A375 (cell line): ENCODE measurements around a stretch of chr13.

DNA sequence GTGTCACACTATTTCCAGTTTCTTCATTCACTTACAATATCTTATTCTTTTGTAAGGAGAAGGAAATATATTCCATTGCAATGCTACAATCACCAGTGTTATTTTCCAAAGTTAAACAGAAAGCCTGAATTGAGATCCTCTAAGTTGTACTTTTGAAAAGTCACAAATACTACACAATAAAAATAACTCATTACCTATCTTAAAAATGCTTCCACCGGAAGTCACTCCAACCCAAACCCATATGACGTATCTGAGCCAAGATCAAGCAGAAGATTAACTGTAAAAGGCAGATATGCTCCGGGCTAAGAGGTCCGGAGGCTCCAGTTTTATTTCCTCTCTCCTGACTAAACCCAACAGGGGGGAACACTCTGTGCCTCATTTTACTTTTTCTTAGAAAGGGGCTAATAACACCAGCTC, 970 bp downstream of the RAB20 start:
- RAMPAGE, long total RNA, result no peak

DNA sequence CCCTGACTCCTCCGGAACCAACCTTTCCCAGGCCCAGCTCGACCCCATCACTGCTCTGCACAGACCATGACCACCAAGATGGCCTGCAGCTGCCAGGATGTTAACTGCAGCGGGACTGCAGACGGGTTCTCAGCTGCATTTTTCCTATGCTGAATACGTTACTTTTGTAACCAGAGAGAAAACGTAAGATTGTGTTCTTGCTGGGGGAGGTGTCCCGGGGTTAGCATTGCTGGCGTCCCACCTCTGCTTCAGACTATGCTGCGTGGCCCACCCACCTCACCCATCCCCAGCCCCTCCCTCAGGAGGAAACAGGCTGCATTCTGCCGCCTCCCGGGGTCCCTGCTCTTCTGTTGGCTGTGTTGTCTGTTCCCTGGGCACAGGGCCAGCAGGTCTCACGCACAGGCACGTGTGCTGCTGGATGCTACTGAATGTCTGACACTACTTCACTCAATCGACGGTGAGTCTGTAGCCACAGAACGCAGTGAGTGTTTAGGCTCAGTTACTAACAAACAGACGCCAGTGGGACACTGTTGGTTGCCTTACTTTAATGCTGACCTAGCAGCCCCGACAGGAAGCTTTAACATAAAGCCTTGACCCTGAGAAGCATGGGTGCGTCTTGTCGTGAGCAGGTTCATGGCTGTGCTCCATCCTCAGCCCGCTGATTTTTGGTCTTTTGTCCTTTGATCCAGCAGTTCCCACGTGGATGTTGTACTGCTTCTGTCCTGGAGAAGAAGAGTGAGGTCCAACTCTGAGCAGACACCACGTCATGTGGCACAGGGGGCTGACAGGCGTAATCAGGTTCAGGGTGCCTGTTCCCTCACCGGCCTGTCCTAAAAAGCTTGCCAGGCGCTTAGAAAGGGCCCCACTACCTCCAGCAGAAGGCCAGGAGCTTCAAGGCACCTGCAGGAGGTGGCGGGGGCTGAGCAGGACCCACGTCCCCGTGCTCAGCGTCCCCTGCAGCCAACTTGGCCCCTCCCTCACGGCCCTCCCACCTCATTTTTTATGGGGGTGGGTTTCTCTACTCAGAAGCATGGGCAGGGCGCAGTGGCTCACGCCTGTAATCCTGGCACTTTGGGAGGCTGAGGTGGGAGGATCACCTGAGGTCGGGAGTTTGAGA, 25.9 kb downstream of the NAXD start:
- RAMPAGE, long total RNA, result no peak

GRCh38 chr13:110642151-110643150, 27.1 kb downstream of the NAXD start:
- RAMPAGE, long total RNA, result no peak

- RAMPAGE, long total RNA, result no peak
Measured at GRCh38 chr13:110886928-110887266, 28.0 kb downstream of the ANKRD10 start.

DNA sequence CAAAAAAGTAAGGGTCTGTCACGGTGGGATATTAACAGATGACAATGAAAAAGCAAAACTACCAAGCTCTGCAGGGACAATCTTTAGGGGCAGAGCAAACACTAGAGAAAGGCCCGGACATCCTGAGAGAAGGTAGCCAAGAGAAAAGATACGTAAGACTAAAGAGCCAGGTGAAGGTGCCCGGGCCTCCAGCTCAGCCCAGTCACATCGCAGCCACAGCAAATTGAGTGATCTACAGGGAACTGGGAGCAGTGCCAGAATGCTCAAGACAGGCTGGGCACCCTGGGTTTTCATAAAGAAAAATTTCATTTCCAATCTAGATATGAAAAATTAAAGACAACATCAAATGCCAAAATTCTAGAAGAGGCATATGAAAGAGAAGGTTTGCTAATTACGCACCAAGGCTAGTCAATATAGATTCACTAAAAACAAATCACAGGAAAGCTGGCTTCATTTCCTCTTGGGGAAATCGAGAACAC, 6.9 kb downstream of the ANKRD10 start:
- RAMPAGE, long total RNA, result no peak

- RAMPAGE, long total RNA, result no peak
Measured at GRCh38 chr13:110915083-110915966, 456 bp upstream of the ANKRD10 start.

- RAMPAGE, long total RNA, result no peak
Measured at GRCh38 chr13:110965564-110965947, 50.7 kb upstream of the ANKRD10 start.

- RAMPAGE, long total RNA, result no peak
Measured at GRCh38 chr13:111046439-111047296, 68.4 kb upstream of the ARHGEF7 start.

DNA sequence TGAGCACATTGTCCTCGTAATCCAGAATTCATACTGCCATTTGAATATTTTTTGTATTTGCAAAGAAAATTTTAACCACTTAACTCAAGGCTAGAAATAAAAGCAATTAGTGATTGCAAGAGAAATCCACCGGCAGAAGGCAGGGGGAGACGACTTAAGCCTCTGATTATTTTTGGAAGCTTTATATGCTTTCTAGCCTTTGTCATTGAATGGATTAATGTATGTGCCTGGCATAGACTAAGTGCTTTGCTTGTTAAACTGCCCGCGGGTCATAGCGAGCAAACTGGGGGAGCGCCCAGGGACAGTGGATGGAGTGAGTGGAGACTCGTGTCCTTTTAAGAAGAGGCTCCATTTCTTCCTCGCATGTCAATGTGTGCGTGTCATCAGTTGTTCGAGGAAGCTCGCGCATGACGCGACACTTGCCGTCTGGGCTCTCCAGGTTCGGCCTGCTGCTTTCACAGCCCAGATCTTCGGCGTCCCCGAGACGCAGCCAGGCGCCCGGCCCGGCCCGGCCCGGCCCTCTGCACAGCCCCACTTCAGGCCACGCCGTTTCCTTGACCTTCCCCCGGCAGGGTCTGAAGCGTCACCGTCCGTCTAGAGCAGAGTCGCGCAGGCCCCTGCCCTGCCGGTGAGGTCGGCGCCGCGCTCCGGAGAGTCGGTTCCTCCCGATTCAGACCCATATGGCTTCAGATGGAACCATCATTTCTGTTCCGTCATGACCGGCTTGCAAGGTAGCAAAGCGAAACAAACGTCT, 791 bp upstream of the ARHGEF7 start:
- RAMPAGE, long total RNA, result no peak

DNA sequence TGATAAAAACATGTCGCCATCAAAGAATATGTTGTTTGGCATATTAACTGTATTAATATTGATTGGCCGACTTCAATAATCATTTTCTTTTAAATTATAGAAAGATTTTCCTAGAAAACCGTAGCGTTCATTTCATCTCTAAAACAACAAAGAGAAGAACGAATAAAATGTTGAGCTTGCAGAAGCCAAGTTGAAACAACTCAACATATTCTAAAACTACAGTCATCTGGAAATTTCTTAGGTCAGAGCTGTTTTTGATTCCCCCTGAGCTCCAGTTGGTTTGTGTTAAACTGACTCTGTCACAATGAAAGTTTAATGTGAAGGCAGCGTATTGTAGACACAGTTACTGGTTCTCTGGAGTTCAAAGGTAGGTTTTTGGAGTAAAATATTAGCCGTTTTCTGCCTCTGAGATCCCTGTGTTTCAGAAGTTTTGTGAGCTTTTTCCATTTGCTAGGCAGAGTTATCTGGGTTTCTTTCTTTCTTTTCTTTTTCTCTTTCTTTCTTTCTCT, 2.1 kb downstream of the ARHGEF7 start:
- RAMPAGE, long total RNA, result no peak

- RAMPAGE, long total RNA, result no peak
Measured at GRCh38 chr13:111175271-111175791, 60.2 kb downstream of the ARHGEF7 start.

GRCh38 chr13:111187683-111188661, 72.9 kb downstream of the ARHGEF7 start:
- RAMPAGE, long total RNA, result no peak

GRCh38 chr13:111209543-111209977, 94.5 kb downstream of the ARHGEF7 start:
- RAMPAGE, long total RNA, result no peak

DNA sequence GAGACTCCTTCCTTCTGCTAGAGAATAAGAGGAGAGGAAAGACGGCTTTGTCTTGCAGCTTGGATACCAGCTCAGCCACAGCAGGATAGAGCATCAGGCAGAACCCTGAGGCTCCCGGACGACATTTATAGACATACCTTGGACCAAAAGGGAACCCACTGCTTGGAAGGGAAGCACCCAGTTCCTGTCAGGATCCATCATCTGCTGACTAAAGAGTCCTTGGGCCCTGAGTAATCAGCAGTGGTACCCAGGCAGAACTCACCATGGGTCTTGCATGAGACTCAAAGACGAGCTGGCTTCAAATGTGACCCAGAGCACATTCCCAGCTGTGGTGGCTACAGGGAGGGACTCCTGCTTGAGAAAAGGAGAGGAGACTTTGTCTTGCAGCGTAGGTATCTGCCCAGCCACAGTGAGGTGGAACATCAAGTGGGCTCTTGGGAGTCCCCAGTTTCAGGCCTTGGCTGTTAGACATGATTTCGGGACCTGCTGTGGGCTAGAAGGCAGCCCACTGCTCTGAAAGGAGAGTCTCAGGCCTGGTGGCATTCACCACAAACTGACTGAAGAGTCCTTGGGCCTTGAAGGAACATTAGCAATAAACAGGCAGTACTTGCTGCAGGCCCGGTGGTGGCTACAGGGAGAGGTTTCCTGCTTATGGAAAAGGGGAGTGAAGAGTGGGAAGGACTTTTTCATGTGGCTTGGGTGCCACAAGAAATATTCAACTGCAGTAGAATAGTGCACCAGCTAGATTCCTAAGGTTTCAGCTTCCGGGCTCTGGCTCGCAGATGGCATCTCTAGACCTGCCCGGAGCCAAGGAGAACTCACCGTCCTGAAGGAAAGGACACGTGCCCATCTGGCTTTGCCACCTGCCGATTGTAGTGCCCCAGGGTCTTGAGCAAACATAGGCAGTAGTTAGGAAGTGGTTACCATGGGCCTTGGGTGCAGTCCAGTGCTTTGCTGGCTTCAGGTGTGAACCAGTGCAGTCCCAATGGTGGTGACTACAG, 61.8 kb upstream of the TEX29 start:
- RAMPAGE, long total RNA, result no peak

- RAMPAGE, long total RNA, result no peak
Measured at GRCh38 chr13:111278022-111278782, 42.2 kb upstream of the TEX29 start.

DNA sequence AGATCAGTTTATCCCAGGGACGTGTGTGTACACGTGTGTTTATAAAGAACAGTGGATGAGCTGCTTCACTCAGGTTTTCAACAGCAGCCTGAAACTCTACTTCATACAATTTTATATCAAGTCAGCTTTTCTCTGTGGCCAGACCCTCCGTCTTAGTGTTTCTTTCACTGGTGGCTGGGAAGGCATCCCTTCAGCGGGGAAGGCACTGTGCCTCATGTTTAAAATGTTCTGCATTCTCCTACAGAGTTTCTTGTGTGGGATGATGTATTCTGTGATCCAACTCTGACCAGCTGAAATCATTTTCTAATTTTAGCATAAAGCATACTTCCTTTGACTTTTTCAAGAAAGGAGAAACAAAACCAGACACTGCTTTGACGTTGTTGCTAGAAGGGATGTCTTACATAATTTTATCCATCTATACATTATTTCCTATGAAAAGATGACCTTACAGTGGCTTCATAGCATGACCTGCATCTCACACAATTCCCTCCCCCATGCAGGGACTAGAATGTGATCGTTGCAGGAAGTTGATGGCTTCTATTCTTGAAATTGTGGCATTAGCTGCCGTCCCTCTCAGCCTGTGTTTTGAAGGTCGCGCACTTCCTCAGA, 38.7 kb upstream of the TEX29 start:
- RAMPAGE, long total RNA, result no peak

- RAMPAGE, long total RNA, result no peak
Measured at GRCh38 chr13:111302501-111302700, 18.0 kb upstream of the TEX29 start.

DNA sequence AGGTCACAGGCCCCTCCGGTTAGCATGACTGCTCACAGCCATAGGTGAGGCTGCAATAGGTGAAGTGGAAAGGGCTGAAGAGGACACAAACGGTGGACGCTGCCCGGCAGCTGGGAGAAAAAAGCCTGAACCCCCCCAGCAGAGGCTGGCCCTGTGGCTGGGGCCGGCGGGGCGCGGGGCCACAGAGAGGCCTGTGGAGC, 325.4 kb downstream of the TEX29 start:
- RAMPAGE, long total RNA, result no peak

DNA sequence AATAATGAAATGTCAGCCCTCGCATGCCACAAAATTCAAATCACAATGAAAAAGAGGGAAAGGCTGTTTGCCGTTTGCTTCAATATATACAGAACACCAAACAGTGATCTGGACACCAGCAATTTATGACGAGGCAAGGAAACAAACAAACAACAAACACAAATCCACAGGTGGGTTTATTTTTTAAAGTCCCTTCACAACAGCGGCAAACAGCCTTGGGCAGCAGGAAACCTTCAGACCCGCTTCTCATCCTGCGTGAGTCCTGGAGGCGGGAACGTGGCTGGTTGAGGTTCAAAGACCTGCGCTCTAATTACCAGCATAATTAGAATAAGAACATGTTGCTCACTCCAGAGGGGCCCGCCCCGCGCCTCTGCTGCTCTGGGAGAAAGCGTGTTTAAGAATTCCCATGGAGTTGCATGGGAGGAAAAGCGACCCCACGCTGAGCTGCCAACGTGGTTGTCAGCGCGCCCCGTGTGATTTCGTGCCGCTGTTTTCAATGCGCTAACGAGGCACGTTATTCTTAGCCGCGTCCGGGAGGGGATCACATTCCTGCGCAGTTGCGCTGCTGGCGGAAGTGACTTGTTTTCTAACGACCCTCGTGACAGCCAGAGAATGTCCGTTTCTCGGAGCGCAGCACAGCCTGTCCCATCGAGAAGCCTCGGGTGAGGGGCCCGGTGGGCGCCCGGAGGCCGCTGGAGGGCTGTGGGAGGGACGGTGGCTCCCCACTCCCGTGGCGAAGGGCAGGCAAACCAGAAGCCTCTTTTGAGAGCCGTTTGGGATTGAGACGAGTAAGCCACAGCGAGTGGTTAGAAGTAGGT, 174.0 kb upstream of the SOX1 start:
- RAMPAGE, long total RNA, result no peak

DNA sequence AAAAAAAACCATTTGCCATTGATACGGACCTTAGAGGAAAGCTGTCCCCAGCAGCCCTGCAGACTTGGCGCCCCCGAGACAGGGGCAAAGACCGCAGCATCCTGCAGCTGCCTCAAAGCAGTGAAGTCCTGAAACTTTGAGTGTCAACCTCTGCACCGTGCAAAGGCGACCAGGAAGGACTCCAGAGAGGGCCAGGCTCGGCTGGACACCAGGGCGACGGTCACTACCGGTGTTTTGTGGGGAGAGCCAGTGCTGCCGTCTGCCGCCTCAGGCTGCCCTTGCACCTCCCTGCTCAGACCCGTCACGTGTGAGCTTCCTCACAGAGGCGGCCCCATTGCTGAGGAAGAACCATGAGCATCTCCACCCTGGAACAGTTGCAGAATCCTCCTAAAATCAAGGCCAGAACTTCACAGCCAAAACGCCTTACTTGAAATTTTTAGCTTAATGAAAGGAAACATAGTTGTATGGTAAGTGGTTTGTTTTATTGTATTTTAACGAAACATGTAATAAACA, 146.6 kb upstream of the SPACA7 start:
- RAMPAGE, long total RNA, result no peak